Placental epithelial cell (primary cell): ENCODE results near the genes PTGER2 and TXNDC16.

- CAGE, long polyA plus RNA = no peak
Measured at GRCh38 chr14:49971224-49971923, 78.5 kb downstream of the ARF6 start.

DNA sequence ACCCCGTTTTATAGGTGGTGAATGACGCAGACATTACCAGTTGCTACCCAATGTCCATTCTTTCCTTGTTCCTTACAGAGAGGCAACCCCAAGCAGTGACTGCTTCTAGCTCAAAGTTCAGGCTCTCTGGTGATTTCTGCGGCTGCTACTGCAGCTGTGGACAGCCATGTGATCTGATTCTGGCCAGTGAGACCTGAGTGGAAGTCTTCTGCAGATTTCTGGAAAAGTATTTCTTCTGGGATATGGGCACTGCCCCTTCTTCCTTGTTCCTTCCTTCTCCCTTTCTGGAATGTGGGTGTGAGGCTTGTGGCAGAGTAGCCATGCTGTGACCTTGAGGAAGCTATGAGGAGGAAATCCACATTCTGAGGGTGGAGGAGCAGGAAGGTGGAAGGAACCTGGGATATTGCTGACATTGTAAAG is 83.0 kb downstream of the ARF6 start:
- CAGE, long polyA plus RNA = no peak

GRCh38 chr14:50001850-50002291 is 109.0 kb downstream of the ARF6 start:
- CAGE, long polyA plus RNA = no peak

DNA sequence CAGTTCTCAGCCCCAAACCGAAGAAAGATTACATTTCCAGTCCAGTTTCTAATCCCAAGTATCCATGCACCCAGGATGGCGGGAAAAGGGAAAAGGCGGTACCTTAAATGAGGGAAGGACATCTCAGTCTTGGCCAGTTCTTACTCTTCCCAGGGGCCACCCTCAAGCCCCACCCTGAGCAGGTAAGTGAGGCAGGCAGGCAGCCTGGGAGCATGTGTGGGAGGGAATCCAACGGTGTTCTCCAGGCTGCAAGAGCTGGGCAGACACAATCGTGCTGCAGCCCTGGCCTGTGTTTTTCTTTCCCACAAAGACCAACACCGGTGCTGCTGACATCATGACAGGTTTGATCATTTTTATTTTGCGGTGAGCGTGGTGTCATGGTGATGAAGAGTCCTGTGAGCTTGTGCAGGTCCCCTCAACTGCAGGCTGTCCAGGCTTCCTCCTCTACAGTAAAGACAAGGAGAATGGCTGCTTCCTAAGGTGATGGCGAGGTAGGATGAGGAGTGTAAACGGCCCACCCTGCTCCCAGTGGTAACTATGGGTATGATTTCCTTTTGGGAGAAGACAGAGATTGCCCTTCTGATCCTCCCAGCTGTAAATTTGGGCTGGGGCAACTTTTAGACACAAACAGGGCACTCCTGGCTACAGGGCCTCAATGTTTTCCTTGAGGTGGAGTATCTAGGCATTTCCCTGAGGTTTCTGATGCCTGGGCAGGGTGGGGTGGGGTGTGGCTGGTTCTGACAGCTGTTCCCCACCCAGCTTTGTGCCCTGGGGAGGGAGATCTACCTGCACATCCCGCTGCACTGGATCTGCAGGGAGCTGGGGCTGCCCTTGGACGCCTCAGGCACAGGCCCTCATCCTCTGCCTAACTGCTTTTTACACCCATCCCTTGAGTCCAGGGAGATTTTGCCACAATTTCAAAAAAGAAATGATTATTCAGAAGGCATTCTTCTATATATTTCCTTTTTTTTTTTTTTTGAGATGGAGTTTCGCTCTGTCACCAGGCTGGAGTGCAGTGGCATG is 109.1 kb downstream of the VCPKMT start:
- CAGE, long polyA plus RNA = no peak

- CAGE, long polyA plus RNA = no peak
Measured at GRCh38 chr14:50062120-50062531, 54.2 kb downstream of the VCPKMT start.

DNA sequence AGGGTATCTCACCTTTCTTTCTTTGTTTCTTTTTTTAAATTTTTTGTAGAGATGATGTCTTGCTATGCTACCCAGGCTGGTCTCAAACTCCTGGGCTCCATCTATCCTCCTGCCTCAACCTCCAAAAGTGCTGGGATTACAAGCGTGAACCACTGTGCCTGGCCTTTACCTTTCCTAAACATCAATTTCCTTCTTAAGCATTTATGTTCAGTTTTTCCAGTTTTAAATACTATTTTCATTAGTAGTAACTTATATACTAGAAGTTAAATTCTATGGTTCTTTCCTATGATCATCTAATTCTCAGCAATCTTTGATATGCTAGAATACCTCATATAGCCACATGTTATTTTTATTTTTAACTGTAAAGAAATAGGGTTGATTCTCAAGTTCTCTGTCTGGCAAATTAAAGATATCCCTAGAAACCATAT is 38.2 kb downstream of the SOS2 start:
- CAGE, long polyA plus RNA = no peak

- CAGE, long polyA plus RNA = no peak
Measured at GRCh38 chr14:50522024-50522494, 10.3 kb downstream of the MAP4K5 start.

GRCh38 chr14:50560903-50561342 is 978 bp downstream of the ATL1 start:
- CAGE, long polyA plus RNA = no peak

GRCh38 chr14:50822759-50823055 is 8.3 kb downstream of the NIN start:
- CAGE, long polyA plus RNA = no peak

- CAGE, long polyA plus RNA = no peak
Measured at GRCh38 chr14:50926842-50927319, 17.4 kb downstream of the PYGL start.

DNA sequence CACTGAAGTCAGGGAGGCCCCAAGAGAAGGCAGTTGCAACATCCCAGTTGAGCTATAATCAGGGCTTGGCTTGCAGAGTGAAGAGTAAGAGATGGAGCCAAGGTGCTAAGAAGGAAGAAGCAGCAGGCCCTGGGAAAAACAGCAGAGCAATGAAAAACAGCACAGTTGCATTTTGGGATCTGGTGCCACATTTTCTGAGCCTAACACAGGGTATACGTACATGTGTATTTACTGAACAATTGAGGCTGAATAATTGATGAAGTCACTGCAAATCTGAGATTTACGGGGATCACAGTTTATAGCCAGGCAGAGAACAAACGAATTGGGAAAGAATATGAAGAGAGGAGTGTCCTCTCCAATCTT is 171.7 kb upstream of the FRMD6 start:
- CAGE, long polyA plus RNA = no peak

DNA sequence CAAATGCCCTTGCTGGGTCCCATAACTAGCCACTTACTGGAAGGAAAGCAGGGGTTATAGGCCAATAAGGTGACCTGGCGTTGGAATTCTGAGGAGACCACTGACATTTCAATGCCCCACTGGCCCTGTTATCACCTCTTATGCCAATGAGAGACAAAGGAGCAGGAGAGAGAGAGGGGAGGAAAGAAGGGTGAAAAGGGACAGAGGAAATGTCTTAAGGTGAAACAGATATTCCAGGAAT is 78.6 kb upstream of the FRMD6 start:
- CAGE, long polyA plus RNA = no peak

DNA sequence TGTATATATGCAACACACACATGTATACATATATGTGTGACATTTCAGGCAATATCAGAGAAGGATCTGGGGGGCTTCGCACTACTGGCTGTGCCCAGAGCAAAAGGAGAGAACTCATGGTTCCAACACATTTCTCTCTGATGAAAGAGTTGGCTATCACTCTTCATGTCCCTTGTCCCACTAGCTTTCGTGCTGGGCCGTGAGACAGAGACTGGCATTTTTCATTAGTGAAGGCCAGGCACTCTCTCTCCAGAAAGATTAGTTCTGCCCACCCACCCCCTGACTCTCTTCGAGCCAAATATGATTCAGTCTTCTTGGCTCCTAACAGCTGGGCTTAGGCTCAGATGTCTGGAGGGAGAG is 5.3 kb upstream of the GNG2 start:
- CAGE, long polyA plus RNA = no peak

DNA sequence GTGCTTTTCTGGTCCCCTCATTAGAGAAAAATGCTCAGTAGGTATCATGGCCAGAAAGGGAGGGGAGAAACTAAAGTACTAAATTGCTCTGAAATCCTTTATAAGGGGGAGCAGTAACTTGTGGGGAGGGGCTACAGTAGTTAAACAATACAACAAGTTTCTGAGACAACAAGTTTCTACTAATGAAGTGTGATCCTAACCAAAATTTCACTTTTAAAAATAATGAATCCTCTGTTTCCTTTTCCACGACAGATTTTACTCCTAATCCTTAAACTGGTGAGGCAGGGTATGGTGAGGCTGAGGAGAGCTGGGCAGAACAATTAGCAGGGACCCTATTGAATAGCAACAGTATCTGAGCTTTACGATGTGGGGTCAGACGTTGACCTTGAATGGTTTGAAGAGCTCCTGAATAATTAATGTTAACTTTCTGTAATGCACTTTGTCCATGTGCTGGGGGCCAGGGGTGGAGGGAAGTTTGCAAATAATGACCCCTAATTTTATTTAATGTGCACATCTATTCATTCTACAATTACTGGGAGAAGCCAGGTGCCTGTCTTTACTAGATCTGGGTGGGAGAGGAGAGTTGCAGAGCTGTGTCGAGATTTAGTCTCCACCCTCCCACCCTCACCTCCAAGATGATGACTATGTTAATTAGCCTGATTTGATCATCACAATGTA is 4.4 kb downstream of the GNG2 start:
- CAGE, long polyA plus RNA = no peak

GRCh38 chr14:51869290-51870154 is 9.1 kb downstream of the GNG2 start:
- CAGE, long polyA plus RNA = no peak

DNA sequence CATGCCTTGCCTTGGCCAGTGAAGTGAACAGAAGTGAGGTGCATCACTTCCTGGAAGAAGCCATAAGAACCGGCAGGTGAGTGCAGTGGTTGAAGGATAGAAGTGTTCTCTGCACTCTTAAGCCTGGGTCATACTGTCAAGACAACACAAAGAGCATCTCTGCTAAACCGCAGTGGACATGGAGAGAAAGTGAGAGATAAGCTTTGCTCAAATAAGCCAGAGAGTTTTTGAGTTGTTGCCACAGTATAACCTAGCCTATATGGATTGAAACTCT is 11.5 kb downstream of the GNG2 start:
- CAGE, long polyA plus RNA = no peak

GRCh38 chr14:52069139-52069300 is 161 bp upstream of the NID2 start:
- CAGE, long polyA plus RNA = no peak

DNA sequence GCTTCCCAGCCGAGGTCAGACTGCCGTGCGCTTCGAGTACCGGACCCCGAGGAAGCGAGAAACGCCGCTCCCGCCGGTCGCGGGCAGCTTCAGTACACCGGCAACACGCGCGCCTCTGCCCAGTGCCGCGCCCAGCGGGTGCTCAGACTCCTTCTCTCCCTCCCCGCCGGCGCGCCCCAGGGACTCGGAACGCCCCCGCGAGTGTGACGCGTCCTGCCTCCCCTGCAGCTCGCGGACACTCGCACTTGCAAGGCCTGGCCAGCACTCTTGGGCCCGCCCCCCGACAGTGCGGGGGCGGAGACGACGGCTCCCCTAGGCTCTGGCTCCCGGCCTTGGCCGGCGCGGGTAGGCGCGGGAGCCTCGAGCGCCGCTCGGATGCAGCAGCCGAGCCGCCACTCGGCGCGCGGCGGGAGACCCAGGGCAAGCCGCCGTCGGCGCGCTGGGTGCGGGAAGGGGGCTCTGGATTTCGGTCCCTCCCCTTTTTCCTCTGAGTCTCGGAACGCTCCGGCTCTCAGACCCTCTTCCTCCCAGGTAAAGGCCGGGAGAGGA is at the start of gene PTGER2:
PTGER2 (plus strand) TSS at position 342 of the 549 bp plus-strand sequence.
- CAGE, long polyA plus RNA = no peak

DNA sequence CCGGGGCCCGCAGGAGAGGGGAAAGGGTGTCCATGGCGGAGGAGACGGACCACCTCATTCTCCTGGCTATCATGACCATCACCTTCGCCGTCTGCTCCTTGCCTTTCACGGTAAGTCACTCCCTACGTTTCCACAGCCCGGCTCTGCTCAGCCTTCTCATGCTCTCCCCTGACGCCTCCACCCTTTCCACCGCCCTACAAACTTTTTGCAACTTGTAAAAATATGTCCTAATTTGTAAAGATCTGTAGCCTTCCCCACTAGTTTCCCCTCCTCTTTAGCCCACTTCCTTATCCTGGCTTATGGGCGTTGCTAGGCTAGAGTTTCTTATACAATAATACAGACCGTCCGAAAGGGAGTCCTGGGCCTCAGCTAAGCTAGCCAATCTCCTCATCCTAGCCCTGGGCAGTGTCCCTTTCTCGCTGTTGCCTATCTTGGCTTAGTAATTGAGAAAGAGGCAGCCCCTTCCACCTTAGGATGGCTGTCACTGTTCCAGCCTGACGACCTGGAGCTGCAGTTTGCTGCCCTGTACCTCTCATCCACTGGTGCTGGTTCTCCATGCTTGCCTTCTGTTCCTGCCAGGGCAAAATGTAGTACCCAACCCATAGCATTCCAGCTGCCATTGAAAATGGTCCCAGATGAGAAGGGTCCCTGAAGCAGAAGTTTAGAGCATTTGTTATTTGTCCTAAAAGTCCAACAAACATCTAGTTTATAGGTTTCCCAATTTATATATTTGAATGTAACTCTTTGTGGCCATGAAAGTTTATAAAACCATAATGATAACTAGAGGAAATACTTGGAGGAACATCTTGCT is 1.4 kb downstream of the PTGER2 start:
- CAGE, long polyA plus RNA = no peak

DNA sequence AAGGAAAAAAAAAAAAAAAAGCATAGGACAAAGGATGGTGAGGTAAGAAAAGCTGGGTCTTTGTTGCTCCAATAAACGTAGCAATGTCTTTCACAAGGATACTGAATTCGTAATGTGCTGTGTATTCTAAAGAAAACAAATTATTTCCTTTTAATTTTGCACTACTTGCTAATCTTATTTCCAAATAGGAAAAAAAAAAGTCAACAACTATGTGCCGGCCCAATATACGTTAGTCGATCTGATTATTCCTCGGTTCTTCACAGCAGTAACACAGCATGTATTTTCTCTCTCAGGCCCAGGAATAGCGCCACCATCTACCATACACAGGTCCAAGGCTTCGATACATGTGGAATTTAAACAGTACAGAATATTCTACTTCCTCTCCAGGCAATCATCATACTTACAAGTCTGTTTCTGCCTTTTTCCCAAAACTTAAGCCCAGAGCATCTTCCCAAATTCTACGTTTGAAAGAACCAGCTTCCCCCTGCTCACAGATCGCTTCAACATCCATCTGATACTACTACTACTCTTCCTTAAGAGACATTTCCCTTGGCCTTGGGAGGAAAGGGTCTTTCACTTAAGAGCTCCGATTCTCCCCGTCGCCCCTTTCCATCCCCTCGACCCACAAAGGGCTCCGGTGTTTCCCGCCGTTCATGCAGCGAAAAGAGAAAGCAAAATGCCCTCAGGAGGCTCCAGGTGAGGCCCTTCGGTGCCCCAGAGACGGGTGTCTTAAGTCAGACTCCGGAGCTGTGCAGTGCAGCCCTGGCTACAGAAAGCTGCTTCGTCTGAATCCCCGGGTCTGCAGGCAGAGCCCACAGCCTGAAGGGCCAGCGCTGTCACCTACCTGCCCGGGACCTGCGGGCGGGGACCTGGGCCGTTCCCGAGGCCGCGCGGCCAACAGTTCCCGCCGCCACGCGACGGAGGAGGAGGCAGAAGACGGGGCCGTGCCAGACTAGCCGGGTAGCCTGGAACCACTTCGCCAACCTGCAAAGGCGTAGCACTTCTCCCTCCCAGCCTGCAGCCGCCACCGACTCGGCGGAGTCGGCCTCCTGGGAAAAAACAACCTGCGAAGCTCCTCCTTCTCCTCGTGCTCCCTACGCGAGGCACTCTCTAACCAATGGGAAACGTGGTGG is at the start of gene TXNDC16:
TXNDC16 (minus strand) TSS at position 1,034 of the 1,133 bp plus-strand sequence.
- CAGE, long polyA plus RNA = no peak